ENCODE measurements around a stretch of chr2.

DNA sequence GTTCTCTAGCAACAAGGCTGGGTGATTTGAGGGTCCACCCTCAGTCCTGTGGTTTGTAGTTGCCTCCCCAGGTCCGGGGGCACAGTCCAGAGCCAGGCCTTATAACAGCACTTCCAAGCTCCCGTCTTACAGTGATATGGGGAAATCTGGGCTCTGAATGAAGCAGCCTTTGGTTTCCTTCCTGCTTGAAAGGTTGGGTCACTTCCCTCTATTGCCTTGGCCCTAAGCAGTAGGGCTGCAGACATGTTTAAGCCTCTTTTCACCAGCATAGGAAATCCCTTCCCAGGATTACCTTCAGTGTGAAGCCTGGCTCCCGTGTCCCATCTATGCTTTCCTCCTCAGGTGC lies 21.1 kb upstream of the NTSR2 start:
- PRO-cap, 4 experiments, result peak in 1 of 4 experiments; most common minus-strand start position 128 of the sequence (in 1)
- RAMPAGE, long total RNA, 2 experiments, result no peak in any of the 2 experiments
- RRBS, result no CpG with 5 or more reads among the region's 3 CpGs

DNA sequence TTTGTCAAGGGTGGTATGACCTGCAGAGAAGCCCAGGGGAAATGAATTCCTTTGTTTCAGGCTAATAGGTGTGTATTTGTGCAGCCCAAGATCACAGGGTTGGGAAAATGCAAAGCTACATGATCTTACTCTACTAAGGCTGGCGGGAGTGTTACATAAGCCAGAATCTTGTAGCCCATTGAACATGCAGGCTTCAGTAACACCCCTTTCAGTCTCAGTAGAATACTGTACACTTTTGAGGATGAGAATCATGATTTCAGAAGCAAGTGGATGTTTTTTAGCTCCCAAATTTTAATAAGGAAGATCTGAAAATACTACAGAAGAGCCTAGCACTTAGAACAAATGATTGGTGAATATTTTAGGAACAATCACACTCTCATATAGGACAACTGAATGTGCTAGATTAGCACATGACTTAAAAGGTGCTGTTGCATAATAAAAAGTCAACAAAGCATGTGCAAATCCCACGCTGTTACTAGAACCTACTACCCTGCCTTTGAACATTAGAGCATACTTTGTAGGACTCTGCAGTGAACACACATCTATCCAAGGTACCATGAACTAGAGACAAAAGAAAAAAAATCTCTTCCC lies 23.8 kb upstream of the LPIN1 start:
- PRO-cap, 4 experiments, result no peak in any of the 4 experiments
- RAMPAGE, long total RNA, 2 experiments, result no peak in any of the 2 experiments
- RRBS, result no CpG with 5 or more reads among the region's 2 CpGs

- PRO-cap, 4 experiments, result peak in 1 of 4 experiments; most common plus-strand start chr2:11750720 (in 1); most common minus-strand start chr2:11750540 (in 1)
- RAMPAGE, long total RNA, 2 experiments, result no peak in any of the 2 experiments
- RRBS, result no CpG with 5 or more reads among the region's 14 CpGs
Measured at GRCh38 chr2:11750189-11751514, 4.2 kb downstream of the LPIN1 start.

GRCh38 chr2:11826235-11827380 lies 80.2 kb downstream of the LPIN1 start:
- PRO-cap, 4 experiments, result no peak in any of the 4 experiments
- RAMPAGE, long total RNA, 2 experiments, result no peak in any of the 2 experiments
- RRBS, result no CpG with 5 or more reads among the region's 13 CpGs

- PRO-cap, 4 experiments, result peak in 4 of 4 experiments; most common plus-strand start chr2:11829973 (in 4); most common minus-strand start chr2:11829980 (in 3)
- RAMPAGE, long total RNA, 2 experiments, result no peak in any of the 2 experiments
- RRBS, result 0% methylated on average over 1 of the region's 24 CpGs
Measured at GRCh38 chr2:11829573-11830689, 83.5 kb downstream of the LPIN1 start.

DNA sequence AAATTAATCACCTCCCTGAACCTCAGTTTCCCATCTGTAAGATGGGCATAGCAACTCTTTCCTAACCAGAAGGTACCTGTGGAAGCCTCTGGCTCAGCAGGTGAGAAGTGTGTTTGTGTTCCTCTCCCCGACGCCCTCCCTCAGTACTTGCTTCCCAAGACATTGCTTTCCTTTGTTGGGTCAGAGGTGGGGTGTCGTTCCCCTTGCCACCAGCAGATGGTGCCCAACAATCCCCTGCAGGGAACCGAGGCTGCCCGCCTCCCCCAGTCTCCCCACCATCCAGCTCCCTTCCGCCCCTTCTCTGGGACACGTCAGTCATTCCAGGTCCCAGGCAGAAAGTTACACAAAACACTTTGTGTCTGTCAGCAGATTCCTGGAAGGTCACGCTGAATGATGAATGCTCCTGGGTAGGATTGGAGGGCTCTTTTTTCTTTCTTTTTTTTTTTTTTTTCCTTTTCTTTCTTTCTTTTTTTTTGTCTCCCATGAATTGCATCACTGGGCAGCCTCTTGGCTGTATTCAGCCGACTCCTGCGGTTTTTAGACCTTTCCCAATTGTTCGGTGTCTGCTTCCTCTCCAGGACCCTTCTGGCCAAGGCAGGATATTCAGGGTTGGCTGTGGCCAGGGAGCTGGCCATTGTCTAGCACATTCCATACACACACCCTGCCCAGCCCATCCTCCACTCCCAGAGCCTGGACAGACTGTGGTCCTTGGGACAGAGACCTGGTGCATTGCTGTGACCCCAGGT lies 117.3 kb downstream of the LPIN1 start:
- PRO-cap, 4 experiments, result peak in 2 of 4 experiments; most common plus-strand start position 365 of the sequence (in 1); most common minus-strand start position 145 of the sequence (in 1)
- RAMPAGE, long total RNA, 2 experiments, result no peak in any of the 2 experiments
- RRBS, result no CpG with 5 or more reads among the region's 11 CpGs

DNA sequence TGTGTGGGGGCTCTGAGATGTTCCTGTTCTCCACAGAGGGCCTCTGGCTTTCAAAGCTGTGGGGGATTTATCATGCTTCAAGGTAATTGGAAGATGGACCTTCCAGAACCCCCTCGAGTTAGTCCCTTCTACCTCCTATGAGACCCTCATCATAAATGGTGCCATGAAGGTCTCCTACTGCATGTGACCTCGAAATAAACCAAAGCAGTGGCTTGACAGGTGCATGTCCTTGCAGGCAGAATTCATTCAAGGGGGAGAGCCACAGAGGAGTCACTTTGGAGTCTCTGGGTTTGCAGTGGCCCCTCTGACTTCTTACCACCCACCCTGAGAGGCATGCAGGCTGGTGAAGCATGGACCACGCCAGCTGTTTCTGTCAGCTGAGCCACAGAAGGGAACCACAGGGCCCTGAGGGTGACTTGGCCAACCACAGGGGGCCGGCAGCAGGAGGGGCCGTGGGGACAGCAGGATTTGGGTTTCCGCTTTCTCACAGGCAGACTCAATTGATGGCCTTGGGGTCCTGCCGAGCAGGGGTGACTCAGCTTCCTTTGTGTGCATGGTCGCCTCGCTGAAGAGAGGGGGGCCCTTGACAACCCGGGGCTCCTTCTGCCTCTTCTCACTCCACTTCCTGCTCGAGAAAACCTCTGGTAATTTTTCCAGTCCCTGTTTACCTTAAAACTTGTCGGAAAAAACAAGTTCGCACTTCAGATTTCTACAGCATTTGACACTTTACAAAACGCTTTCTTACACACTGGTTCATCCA lies 310.9 kb downstream of the LPIN1 start:
- PRO-cap, 4 experiments, result no peak in any of the 4 experiments
- RAMPAGE, long total RNA, 2 experiments, result no peak in any of the 2 experiments
- RRBS, result no CpG with 5 or more reads among the region's 14 CpGs

GRCh38 chr2:12277342-12278000 lies 439.3 kb upstream of the TRIB2 start:
- PRO-cap, 4 experiments, result no peak in any of the 4 experiments
- RAMPAGE, long total RNA, 2 experiments, result no peak in any of the 2 experiments
- RRBS, result no CpG with 5 or more reads among the region's 5 CpGs

- PRO-cap, 4 experiments, result no peak in any of the 4 experiments
- RAMPAGE, long total RNA, 2 experiments, result no peak in any of the 2 experiments
- RRBS, result no CpG with 5 or more reads among the region's 7 CpGs
Measured at GRCh38 chr2:12507302-12507855, 209.4 kb upstream of the TRIB2 start.

DNA sequence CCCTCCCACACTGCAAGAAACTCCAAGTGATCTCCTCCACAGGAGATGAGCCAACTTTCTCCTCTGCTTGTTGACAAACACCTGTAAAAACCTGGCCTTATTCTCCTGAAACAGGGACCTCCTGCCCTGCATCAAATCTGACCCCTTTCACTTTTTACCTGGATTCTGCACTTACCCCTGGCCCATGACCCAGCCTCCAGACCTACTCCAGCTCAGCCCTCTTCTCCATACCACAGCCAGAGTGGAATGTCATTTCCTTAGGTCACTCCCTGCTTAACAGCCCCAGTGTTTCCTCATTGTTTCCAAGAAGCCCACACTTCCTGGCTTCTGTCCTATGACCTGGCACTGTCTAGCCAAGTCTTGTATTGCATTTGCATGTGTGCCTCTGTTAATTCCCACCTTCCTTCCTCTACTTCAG lies 51.5 kb upstream of the TRIB2 start:
- PRO-cap, 4 experiments, result peak in 1 of 4 experiments; most common minus-strand start position 248 of the sequence (in 1)
- RAMPAGE, long total RNA, 2 experiments, result no peak in any of the 2 experiments

- PRO-cap, 4 experiments, result peak in 1 of 4 experiments; most common plus-strand start chr2:12715751 (in 1)
- RAMPAGE, long total RNA, 2 experiments, result no peak in any of the 2 experiments
- RRBS, result no CpG with 5 or more reads among the region's 2 CpGs
Measured at GRCh38 chr2:12715676-12715851, 1.2 kb upstream of the TRIB2 start.

GRCh38 chr2:12824994-12825619 lies 108.4 kb downstream of the TRIB2 start:
- PRO-cap, 4 experiments, result peak in 1 of 4 experiments; most common plus-strand start chr2:12825326 (in 1); most common minus-strand start chr2:12825170 (in 1)
- RAMPAGE, long total RNA, 2 experiments, result no peak in any of the 2 experiments
- RRBS, result no CpG with 5 or more reads among the region's 9 CpGs

DNA sequence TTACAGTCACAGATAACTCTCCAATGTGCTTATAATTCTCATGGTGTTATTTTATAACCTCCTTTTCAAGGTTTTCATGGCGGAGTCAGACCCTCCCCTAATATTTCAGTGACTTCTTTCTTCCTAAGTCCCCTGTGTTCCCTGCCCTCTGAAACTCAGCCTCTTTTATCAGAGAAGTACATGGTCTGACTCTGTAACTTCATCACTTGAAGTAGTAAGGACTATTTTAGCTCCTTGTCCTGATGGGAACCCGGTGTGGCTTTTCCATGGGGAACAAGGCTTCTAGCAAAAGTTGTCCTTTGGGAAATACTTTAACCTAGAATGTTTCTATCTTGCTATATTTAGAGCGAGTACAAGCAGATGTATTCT lies 117.5 kb downstream of the TRIB2 start:
- PRO-cap, 4 experiments, result no peak in any of the 4 experiments
- RAMPAGE, long total RNA, 2 experiments, result no peak in any of the 2 experiments
- RRBS, result no CpG with 5 or more reads among the region's 3 CpGs

GRCh38 chr2:14628753-14629395 lies 3.6 kb upstream of the LRATD1 start:
- PRO-cap, 4 experiments, result peak in 1 of 4 experiments; most common plus-strand start chr2:14629104 (in 1); most common minus-strand start chr2:14628976 (in 1)
- RAMPAGE, long total RNA, 2 experiments, result no peak in any of the 2 experiments
- RRBS, result no CpG with 5 or more reads among the region's 2 CpGs

DNA sequence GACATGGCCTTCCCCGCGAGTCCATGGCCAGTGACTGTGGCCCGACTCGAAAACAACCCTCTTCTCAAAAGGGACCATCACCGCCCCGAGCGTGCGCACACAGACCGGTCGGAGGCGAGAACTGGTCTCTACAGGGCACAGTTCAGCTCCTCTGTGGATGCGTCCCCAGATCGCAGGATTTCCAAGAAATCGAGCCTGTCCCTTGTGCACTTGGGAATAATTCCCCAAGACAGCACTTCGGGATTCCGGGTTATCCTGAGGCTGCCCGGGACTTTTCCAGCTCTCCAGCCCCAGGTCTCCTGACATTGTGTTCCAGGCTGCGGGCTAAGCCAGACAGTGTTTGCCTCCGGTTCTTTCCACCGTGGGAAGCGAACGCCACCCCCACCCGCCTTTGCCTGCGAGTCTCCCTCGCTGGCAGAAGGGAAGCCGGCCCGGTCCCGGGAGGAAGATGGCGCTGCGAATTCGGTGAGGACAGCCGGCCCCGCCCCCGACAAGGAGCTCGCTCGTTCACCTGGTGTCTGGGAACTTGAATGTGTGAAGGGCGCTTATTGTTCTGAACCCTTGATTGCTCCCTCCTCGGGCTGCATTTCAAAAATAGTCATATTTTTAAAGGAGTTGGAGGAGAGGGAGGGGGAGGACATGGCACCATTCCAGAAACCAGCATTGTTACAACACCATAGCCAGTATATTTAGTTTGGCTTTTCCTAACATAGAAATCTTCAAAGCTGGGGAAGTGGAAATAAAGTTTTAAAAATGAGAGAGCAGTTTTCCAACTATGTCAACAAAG lies 2.9 kb downstream of the LRATD1 start:
- PRO-cap, 4 experiments, result peak in 4 of 4 experiments; most common plus-strand start position 305 of the sequence (in 1); most common minus-strand start position 123 of the sequence (in 3)
- RAMPAGE, long total RNA, 2 experiments, result no peak in any of the 2 experiments
- RRBS, result 2% methylated on average over 13 of the region's 38 CpGs

GRCh38 chr2:15170261-15170812 lies 390.8 kb downstream of the NBAS start:
- PRO-cap, 4 experiments, result no peak in any of the 4 experiments
- RAMPAGE, long total RNA, 2 experiments, result no peak in any of the 2 experiments
- RRBS, result no CpG with 5 or more reads among the region's 7 CpGs

GRCh38 chr2:16126561-16126944 lies 186.2 kb downstream of the MYCN start:
- PRO-cap, 4 experiments, result no peak in any of the 4 experiments
- RAMPAGE, long total RNA, 2 experiments, result no peak in any of the 2 experiments
- RRBS, result no CpG with 5 or more reads among the region's 2 CpGs

- PRO-cap, 4 experiments, result no peak in any of the 4 experiments
- RAMPAGE, long total RNA, 2 experiments, result no peak in any of the 2 experiments
- RRBS, result no CpG with 5 or more reads among the region's 6 CpGs
Measured at GRCh38 chr2:16604510-16605039, 61.1 kb downstream of the CYRIA start.

DNA sequence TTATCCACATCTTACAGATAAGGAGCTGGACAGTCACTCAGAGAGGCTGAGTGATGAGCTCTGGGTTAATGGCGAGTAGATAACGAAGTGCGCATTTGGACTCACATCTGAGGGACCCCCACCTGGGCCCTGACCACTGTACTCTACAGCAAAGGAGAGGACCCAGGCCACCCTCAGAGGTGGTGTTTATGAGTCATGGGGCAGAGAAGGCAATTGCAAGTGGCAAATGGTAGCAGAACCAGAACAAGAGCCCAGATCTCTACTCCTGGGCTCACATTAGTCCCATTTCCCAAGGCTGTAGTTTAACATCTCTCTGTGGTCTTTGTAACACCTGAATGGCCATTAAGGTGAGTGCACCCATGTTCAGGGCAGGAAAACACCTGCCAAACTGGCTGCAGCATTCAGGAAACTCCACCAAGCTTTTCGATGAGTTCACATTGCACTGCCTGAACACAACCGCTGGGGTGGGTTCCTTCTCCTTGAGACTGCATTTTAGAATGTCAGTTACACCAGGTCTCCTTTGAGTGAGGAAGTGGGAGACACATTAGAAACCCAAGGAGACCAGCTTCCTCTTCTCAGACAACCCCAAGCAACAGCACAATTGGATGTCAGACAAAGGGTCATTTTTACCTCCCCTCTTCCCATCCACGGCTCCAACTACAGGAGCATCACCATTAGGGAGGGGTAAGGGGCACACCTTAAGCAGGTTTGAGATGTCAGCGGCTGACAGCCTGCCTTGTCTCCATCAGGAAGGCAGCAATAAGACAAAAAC lies 35.3 kb downstream of the CYRIA start:
- PRO-cap, 4 experiments, result no peak in any of the 4 experiments
- RAMPAGE, long total RNA, 2 experiments, result no peak in any of the 2 experiments
- RRBS, result no CpG with 5 or more reads among the region's 7 CpGs

- PRO-cap, 4 experiments, result no peak in any of the 4 experiments
- RAMPAGE, long total RNA, 2 experiments, result no peak in any of the 2 experiments
- RRBS, result no CpG with 5 or more reads among the region's 3 CpGs
Measured at GRCh38 chr2:16653035-16653583, 12.5 kb downstream of the CYRIA start.

Data from uterus (tissue), 7 donors.